ENCODE measurements around a stretch of chr3.

DNA sequence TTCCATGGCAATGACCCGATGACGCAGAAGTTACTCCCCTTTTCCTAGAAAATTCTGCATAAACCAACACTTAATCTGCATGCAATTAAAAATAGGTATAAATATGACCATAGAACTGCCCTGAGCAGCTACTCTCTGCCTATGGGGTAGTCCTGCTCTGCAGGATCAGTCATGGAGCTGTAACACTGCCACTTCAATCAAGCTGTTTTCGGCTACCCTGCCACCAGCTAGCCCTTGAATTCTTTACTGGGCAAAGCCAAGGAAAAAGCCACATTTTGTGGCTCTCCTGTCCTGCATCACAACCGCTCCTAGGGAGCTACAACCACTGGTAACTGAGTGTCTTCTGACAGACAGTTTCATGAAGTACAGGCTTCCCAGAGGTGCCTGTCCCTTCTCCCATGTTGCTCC, 54.9 kb upstream of the ZBTB38 start:
- PRO-cap, result no peak

GRCh38 chr3:141412726-141413776, 44.7 kb downstream of the ZBTB38 start:
- PRO-cap, result no peak

DNA sequence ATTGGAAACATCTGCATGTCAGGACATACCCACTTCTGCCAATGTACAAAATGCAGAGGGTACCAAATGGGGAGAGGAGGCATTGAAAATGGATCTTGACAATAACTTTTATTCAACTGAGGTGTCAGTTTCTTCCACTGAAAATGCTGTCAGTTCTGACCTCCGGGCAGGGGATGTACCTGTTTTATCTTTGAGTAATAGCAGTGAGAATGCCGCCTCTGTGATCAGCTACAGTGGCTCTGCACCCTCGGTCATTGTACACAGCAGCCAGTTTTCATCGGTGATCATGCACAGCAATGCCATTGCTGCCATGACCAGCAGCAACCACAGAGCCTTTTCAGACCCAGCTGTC, 42.6 kb upstream of the RASA2 start:
- PRO-cap, result no peak

GRCh38 chr3:141529592-141530115, 42.8 kb downstream of the RASA2 start:
- PRO-cap, result no peak

GRCh38 chr3:141737922-141738151, 261 bp upstream of the RNF7 start:
- PRO-cap, result bidirectional peak, plus-strand start at chr3:141738342, minus-strand start at chr3:141738098

GRCh38 chr3:141878891-141879258, 2.4 kb downstream of the ATP1B3 start:
- PRO-cap, result no peak

DNA sequence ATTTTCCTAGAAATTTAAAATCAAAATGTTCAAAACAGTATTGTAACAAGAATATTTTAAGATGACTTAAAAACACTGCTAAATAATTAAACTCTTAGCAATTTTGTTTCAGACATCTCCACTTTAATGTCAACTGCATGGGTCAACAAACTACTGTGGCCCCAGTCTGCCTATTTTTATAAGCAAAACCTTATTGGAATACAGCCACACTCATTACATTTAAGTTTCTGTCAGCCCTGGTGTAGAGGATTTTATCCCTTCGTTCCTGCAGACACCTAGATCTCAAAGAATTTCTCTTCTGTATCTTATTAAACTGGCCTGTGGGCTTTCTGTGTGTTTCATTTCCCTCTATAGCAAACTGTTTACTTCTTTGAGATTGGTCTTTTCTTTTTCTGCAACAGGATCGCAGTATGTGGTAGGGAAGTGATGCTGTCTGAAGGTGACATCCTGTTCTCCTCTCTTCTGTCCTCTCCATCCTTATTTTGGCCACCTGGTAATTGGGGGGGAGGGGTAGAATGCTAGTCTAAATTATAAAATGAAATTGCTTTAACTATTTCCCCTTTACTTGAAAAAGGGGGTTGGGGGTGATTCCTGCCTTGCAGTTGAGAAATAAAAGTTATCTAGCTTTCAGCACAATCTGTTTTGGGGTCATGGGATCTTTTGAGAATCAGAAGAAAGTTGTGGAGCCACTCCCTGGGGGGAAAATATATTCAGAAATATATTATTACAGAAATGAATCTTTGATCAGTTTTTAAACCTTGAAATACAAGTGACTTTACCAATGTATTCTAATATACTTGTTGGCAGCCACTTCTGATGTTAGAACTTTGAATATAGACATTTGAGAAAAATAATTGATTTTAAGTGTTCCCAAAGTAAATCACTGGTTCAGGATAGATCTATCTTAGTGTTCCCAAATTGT, 25.6 kb downstream of the ATP1B3 start:
- PRO-cap, result no peak

- PRO-cap, result no peak
These were observed 52.2 kb downstream of the ATP1B3 start for GRCh38 chr3:141928300-141929330.

GRCh38 chr3:141941863-141942516, 65.5 kb downstream of the ATP1B3 start:
- PRO-cap, result no peak

- PRO-cap, result no peak
These were observed 993 bp downstream of the TFDP2 start for GRCh38 chr3:142148374-142148727.

DNA sequence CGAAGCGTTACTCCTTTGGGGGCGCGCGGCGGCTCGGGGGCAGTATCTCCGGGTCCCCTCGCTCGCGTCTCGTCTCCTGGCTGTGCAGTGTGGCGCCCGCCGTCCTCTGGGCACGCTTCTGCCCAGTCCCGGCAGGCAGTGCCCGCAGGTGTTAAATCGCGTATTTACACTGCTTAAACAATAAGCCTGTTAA, 268 bp downstream of the PLS1 start:
- PRO-cap, result no peak

GRCh38 chr3:142602663-142603329, 6.6 kb downstream of the PLS1 start:
- PRO-cap, result no peak

- PRO-cap, result no peak
These were observed 8.3 kb downstream of the TRPC1 start for GRCh38 chr3:142731989-142732696.

DNA sequence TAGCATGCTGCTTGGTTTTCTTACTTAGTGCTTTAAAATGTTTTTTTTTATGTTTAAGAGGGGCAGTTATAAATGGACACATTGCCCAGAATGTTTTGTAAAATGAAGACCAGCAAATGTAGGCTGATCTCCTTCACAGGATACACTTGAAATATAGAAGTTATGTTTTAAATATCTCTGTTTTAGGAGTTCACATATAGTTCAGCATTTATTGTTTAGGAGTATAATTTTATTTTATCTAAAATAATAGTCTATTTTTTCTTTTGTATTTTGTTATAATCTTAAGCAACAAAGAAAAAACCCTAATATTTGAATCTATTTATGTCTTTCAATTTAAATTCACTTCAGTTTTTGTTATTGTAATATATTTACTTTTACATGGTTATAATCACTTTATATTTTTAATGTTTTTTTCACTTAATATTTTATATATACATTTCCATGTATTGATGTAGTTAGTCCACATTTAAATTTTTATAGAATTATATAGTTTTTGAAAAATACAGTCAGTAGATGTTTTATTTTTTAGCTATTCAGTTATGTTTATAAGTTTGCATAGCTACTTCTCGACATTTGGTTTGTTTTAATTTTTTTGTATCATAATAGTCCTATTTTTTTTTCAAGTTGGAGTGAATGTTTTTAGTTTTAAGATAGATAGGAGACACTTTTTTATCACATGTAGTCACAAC, 82.3 kb downstream of the PCOLCE2 start:
- PRO-cap, result no peak

GRCh38 chr3:142941457-142942276, 21.8 kb downstream of the PAQR9 start:
- PRO-cap, result no peak

DNA sequence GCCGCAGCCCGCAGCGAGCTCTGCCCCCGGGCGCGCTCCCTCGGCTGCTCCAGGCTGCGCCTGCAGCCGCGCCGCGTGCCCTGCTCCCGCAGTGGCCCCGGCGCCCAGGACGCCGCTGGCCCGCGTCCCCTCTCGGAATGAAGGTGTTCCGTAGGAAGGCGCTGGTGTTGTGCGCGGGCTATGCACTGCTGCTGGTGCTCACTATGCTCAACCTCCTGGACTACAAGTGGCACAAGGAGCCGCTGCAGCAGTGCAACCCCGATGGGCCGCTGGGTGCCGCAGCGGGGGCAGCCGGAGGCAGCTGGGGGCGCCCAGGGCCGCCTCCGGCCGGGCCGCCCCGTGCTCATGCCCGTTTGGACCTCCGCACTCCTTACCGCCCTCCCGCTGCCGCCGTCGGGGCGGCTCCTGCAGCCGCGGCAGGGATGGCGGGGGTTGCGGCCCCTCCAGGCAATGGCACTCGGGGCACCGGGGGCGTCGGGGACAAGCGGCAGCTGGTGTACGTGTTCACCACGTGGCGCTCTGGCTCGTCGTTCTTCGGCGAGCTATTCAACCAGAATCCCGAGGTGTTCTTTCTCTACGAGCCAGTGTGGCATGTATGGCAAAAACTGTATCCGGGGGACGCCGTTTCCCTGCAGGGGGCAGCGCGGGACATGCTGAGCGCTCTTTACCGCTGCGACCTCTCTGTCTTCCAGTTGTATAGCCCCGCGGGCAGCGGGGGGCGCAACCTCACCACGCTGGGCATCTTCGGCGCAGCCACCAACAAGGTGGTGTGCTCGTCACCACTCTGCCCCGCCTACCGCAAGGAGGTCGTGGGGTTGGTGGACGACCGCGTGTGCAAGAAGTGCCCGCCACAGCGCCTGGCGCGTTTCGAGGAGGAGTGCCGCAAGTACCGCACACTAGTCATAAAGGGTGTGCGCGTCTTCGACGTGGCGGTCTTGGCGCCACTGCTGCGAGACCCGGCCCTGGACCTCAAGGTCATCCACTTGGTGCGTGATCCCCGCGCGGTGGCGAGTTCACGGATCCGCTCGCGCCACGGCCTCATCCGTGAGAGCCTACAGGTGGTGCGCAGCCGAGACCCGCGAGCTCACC, 1.6 kb downstream of the CHST2 start:
- PRO-cap, result no peak

DNA sequence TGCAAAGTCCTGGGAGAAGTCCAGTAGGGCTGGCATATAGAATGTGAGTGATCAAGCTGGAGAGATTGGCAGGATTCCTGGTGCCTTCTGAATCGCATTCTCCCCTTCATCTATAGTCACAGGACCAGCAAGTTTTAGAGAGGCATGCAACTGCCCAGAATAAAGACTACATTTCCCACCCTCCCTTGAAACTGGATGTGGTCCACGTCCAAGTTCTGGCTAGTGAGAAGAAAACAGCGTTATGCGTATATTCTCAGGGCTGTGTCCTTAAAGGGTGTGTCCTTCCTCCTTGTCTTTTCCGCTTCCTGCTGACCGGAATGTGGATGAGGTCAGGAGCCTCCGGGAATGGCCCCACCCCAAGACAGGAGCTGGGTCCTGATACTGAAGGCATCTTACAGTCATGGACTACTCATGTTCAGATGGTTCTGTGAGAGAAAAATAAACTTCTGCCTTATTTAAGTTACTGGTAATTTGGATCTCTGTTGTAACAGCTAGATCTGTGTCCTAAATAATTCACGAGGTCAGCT, 20.2 kb downstream of the CHST2 start:
- PRO-cap, result no peak

GRCh38 chr3:143236227-143236930, 116.8 kb downstream of the CHST2 start:
- PRO-cap, result no peak

DNA sequence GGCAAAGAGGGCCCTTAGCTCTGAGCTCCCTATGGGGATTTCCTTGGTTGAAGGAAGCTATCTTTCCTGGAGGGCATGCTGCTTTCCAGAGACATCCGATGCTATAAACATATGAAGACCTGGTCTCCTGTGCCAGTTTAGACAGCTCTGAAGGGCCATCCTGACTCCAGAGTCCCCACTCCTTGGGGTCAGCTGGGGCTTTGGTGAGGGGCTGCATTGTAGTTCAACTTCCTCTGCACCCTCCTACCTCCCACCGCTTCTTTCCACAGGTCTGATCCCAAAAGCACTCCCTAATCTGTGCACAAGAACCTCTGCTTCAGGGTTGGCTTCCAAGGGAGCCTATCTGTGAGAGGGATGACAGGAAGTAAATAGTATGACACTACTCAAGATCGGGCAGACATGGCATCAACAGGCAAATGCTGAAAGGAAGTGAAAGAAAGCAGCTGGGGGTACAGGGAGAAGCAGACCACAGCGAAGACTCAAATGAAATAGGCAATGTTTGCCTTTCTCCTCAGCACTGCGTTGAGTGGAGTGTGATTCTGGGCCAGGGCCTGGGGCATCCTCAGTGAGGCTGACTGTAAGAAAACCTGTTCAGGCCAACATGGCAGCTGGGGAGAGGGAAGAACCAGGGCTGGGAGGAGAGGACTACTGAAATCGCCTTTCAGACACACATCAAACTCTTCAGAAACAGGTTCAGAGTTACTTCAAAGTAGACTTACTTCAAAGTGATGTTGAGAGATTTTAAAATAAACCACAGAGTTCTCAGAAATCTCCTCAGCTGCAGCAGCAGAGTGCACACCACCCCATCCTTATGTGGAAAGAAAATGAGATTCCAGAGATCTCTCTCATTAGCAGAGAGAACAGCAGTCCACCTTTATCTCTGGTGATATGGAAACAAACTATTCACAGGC, 96.6 kb downstream of the SLC9A9 start:
- PRO-cap, result no peak

GRCh38 chr3:143786204-143787298, 61.7 kb downstream of the SLC9A9 start:
- PRO-cap, result no peak

All from neutrophil (primary cell).